ENCODE results near the gene TSPAN9.

GRCh38 chr12:2797579-2797992, 2.8 kb downstream of the FKBP4 start:
- RAMPAGE, long total RNA: no peak
- RRBS: no CpG with 5 or more reads among the region's 3 CpGs

DNA sequence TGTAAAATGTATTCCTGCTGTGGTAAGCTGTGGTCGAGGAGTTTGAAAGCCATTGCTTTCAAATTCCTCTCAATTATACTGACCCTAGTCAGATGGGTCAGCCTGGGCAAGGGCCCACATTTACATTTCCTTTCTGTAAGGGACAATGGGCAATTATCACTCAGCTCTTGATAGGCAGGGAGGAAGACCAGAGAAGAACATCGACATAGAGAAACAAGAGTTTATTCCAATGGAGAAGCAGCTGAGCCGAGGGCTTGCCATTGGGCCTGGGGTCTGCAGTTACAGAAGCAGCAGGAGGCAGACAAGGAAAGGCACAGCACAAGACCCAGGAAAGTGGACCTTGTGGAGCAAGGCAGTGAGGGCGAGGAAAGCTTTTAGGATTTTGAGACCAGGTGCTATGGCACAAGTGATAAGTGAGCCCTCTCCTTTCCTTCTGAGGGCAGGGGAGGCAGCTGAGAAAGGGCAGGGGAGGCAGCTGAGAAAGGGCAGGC, 9.6 kb downstream of the NRIP2 start:
- RAMPAGE, long total RNA: no peak
- RRBS: no CpG with 5 or more reads among the region's 4 CpGs

- RAMPAGE, long total RNA: no peak
- RRBS: no CpG with 5 or more reads among the region's 6 CpGs
These were observed 8.1 kb upstream of the NRIP2 start for GRCh38 chr12:2842794-2843439.

GRCh38 chr12:2858867-2859553, 2.2 kb upstream of the TEX52 start:
- RAMPAGE, long total RNA: no peak
- RRBS: 99% methylated on average over 3 of the region's 16 CpGs

DNA sequence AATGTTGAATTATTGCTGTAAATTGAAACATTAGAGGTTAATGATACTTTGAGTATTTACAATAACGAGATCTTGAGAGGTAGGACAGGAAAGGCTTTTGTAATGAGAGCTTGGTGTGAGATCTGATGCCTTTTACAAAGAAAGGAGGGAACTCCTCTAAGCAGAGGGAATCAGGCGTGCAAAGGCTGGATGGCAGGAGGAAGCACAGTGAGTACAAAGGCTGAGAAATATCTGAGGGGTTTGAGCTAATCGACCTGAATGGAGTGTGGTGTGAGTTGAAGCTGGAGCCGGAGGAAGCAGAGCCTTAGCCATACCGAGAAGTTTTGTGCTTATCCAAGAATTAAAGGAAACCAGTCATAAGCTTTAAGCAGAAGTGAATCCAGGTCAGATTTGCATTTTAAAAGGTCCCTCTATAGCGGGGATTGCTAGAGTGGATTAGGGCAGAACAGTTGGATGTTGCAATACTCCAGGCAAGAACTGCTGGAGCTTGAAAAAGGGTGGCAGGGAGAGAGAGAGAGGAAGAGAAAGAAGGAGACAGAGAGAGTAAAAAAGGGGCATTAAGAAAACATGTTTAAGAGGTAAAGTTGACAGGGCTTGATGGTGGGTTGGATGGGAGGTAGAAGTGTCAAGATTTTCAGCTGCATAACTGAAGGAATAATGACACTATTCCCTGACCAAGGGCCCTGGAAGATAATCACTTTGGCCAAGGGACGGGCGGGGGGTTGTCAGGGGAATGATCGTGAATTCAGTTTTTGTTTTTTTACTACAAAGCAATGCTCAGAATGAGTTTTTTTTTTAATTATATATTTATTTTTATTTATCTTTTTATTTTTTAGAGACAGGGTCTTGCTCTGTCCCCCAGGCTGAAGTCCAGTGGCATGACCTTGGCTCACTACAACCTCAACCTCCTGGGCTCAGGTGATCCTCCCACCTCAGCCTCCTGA, 1.4 kb downstream of the RHNO1 start:
- RAMPAGE, long total RNA: no peak
- RRBS: no CpG with 5 or more reads among the region's 9 CpGs

- RAMPAGE, long total RNA: no peak
- RRBS: no CpG with 5 or more reads among the region's 24 CpGs
These were observed 1.3 kb downstream of the TEAD4 start for GRCh38 chr12:2960333-2961131.

DNA sequence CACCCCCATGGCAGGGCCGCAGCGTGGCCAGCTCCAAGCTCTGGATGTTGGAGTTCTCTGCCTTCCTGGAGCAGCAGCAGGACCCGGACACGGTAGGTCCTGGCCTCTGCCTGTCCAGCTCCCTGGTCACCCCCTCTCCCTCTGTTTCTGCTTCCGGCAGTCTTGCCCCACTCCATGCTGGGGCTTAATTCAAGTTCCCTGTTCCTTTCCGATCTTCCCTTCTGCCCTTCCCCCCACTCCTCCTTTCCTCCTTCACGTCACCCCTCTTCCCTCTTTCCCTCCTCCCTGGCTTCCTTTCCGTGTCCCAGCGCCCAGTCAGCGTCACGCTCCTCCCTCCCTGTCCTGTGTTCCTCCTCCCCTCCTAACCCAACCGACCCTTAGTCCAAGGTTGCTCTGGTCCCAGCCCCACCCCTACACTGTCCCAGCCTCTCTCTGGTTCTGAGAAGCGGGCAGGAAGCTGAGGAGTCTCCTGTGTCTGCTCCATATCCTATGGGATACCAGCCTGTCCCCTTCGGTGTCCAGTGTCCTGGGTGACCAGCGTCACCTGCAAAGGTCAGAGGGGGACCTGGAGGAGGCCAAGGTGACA, 56.4 kb upstream of the TSPAN9 start:
- RAMPAGE, long total RNA: no peak
- RRBS: 92% methylated on average over 5 of the region's 15 CpGs

DNA sequence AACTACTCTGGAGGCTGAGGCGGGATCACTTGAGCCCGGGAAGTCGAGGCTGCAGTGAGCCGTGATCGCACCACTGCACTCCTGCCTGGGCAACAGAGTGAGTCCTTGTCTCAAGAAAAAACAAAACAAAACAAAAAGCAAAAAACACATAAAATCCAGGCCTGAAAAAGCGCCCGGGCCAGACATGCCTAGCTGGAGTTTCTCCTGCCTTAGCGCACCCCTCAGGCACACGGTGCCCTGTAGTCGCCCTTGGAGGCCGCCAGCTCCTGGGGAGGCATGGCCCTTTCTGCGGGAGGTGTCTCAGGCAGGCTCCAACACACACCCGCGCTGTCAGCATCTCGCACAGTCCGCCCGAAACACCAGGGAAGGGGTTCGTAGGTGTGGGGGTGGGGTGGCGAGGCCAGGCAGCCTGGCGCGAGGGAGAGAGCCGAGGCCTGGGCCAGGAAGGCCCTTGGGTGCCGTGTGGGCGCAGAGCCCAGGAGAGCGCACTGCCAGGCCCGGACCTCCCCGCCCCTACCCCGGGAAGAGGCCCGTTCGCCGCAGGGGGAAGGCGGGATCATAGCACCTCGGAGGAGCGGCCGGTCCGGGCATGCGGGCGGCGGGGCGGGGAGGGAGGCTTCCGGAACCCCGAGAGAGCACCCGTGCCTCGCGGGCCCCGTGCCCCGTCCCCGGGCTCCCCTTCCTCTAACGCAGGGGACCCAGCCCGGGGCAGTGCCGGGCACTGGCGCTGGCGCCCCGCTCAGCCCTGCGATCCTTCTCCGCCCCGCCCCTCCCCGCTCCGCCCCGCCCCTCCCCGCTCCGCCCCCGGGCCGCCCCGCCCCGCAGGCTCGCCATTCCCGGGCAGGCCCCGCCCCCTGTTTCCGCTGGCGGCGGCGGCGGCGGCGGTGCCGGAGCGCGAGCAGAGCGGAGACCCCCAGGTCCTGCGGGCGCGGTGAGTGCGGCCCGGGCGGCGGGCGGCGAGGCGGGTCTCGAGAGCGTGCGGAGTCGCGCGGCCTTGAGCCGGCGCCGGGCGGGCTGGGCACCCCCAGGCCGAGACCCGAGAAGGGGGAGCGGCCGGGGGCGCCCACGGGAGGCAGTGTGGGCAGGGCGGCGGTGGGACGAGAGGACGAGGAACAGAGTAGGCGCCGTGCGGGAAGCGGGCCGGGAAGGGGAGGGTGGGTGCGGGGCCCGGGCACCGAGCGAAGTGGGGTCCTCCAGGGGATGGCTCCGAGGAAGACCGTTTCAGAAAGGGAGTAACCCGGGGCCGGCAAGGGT, at the start of gene TSPAN9:
Gene TSPAN9 (plus strand): TSS at position 857 of the 1,254 bp plus-strand sequence.
- RAMPAGE, long total RNA: no peak
- RRBS: 1% methylated on average over 82 of the region's 123 CpGs

DNA sequence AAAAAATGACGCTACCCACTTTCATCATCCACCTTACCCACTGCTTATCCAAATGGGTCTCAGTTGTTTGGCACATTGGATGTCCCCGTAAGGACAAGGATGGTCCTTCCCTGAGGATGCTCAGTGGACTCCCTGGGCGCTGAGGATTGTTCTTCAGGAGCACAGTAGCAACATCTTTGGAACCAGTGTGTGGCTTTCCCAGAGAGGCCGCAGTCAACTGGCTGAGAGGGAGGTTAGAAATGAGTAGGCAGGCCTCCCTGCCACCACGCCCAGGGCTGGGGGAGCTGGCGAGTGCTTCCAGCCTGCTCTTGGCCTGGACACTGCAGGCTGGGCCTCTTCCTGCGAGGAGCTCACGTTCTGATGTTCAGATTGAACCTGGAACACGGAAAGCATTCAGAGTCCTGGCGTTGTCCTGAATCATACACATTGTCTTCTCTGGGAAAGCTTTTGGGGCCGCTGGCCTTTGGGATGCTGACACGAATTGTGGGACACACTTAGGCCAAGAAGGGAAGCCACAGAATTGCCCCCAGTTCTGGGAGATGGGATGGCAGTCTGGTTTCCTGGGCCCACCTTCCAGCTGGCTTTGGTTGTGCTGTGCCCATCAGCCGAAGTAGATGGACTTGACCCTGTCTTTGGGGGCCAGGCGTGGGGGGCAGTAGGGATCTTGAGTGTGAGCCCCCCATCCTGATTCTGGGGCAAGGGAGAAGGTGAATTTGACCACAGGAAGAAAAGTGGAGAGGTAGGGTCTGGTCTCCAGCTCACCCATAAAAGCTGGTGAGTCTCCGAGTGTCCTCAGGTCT, 15.7 kb downstream of the TSPAN9 start:
- RAMPAGE, long total RNA: no peak
- RRBS: no CpG with 5 or more reads among the region's 15 CpGs

DNA sequence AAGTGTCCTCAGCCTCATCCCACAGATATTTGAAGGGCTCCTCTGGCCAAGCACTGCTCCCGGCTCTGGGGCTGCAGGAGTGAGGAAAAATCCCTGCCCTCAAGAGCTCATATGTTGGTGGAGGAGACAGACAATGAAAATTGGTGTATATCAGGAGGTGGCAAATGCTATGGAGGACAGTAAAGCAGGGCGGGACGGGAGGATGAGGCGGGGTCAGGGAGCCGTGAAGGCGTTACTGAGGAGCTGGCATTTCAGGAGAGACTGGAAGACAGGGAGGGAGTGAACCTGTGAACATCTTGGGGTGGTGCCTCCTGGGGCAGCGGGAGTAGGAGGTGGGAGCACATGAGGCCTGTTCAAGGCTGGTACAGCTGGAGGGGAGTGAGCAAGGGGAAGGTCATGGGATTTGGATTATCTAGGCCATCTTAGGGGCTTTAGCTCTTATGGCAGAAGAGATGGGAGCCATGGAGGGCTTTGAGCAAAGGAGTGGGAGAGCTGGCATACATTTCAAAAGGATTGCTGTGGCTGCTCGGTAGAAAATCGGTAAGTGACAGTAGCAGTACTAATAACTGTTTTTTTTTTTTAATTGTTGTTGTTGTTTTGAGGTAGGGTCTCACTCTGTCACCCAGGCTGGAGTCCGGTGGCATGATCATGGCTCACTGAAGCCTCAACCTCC, 26.7 kb downstream of the TSPAN9 start:
- RAMPAGE, long total RNA: no peak
- RRBS: no CpG with 5 or more reads among the region's 10 CpGs

DNA sequence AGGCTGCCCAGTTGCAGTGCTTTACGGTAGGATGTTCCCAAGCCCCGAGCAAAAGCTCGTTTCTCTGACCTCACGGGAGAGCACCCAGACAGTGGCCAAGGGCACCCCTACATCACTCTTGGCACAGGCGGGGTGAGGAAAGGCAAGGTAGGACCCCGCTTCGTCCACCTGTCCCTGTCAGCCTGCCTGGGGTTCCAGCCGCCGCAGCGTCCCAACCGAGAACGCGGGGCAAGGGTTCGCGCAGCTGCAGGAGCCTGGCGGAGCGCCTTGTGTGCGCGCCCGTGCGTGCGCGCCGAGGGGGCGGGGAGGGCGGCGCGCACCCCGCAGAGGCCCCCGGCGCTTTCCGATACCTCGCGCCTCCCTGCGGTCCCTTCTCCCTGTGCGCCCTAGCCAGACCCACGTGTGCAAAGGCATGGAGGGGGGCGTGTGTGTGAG, 122.3 kb downstream of the TSPAN9 start:
- RAMPAGE, long total RNA: no peak
- RRBS: no CpG with 5 or more reads among the region's 38 CpGs

DNA sequence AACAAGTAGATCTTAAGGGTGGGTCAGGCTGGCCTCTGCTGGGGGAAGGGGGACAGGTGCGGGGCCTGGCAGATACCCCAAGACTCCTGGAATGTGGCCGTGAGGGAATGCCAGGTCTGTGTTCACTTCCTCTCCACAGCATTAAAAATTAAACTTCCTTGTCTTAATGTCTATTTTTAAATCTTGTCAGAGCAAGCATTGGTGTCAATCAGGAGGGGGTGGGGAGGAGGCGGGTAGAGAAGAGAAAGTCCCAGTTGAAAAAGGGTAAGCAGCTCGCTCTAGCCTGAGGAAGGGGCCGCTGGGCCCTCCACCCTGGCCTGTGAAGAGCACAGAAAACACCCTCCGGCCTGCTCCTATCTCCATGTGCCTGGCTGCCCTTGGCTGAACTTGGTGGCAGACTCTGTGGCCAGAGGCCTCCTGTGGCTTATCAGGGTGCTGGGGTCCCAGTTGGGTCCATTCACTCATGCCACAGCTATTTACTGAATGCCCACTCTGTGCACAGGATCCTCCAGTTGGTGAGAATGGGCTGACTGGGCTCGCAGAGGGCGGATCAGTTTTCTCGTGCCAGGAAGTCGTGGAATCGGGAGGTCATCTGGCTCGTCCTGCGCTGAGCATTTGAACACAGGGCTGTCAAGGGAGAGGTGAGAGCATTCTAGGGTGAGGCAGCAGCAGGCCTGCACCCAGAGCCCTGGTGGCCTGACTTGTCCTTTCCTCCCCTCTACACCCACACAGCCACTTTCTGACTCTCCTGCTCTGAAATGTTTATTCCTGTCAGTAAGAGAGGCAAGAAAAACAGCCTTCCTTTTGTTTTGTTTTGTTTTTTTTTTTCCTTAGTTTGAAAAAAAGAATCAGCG, 128.8 kb downstream of the TSPAN9 start:
- RAMPAGE, long total RNA: no peak
- RRBS: no CpG with 5 or more reads among the region's 14 CpGs

- RAMPAGE, long total RNA: no peak
- RRBS: no CpG with 5 or more reads among the region's 11 CpGs
These were observed 165.1 kb downstream of the TSPAN9 start for GRCh38 chr12:3242143-3242894.

DNA sequence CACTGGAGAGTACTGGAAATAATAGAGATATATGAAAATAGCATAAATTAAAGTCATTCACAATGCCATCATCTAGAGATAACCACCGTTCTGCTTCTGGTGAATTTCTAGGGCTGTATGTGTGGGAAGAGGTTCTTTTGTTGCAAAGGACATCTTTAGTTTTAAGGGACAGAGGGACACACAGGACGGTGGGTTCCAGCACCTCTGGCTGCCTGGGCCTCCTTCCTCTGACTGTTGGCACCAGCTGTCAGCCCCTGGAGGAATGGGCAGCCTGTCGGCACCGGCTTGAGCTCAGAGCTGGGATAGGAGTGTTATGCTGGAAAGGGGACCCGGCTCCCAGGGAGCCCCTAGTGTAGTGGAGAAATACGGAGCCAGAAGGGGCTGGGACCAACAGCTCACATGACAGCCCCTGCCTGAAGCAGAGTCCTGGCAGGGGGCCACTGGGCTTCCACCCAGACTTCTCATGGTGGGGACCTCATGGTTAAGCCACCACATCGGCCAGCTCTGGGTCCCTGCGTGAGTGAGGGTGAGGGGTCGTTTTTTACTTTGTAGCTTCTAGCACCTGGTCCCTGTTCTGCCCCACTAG, 174.4 kb downstream of the TSPAN9 start:
- RAMPAGE, long total RNA: no peak
- RRBS: no CpG with 5 or more reads among the region's 9 CpGs

- RAMPAGE, long total RNA: no peak
- RRBS: 50% methylated on average over 6 of the region's 20 CpGs
These were observed 175.1 kb downstream of the TSPAN9 start for GRCh38 chr12:3252188-3252851.

DNA sequence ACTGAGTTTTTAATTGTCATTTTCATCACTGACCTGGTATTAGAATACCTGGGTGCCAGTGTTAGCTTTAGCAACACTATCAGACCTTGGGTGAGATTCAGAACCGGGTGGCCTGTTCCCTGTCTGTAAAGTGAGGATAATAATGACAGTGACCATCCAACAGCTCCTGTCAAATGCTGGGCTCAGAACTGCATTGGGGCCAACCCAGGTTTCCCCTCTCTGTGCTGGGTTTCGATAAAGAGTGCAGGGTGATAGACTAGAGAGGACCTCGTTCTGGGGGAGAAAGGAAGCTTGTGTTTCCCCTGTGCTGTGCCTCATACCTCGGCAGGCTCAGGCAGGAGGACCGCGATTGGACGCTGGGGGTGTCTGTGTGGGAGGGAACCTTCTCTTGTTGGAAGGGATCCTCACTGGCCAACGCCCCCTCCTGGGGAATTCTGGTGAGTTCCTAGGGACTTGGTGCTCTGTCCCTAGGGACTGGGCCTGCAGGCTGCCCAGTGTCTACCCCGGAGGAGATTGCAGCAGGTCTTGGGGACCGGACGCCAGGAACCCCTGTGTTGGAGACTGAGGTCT, 157.5 kb upstream of the PRMT8 start:
- RAMPAGE, long total RNA: no peak
- RRBS: no CpG with 5 or more reads among the region's 11 CpGs

- RAMPAGE, long total RNA: no peak
- RRBS: no CpG with 5 or more reads among the region's 12 CpGs
These were observed 154.5 kb upstream of the PRMT8 start for GRCh38 chr12:3336436-3337039.

DNA sequence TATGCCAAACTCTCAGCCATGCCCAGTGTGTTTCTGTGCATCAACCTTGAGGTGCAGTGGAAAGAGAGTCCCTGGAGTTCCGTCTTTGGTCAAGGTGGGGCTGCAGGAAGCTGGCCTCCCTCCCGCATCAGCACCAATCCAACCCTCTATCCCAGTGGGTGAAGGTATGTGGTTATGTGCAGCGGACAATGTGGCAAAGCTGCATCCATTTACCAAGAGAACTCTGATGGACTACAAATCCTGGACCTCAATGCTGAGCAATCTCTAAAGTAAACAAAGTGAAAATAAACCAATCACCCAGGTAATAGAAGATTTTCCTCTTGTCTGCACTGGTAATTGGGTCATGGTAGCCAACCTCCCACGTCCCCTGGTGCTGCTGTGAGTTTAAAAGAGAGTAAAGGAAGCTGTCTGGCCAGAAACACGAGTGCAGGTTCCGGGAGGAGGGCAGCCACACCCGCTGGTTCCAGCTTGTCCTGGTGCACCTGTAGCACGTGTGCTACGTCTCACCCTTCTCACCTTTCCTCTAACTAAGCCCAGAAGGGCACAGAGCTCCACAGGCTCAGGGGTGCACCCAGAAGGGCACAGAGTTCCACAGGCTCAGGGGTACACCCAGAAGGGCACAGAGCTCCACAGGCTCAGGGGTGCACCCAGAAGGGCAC, 5.5 kb downstream of the CRACR2A start:
- RAMPAGE, long total RNA: no peak
- RRBS: no CpG with 5 or more reads among the region's 9 CpGs

DNA sequence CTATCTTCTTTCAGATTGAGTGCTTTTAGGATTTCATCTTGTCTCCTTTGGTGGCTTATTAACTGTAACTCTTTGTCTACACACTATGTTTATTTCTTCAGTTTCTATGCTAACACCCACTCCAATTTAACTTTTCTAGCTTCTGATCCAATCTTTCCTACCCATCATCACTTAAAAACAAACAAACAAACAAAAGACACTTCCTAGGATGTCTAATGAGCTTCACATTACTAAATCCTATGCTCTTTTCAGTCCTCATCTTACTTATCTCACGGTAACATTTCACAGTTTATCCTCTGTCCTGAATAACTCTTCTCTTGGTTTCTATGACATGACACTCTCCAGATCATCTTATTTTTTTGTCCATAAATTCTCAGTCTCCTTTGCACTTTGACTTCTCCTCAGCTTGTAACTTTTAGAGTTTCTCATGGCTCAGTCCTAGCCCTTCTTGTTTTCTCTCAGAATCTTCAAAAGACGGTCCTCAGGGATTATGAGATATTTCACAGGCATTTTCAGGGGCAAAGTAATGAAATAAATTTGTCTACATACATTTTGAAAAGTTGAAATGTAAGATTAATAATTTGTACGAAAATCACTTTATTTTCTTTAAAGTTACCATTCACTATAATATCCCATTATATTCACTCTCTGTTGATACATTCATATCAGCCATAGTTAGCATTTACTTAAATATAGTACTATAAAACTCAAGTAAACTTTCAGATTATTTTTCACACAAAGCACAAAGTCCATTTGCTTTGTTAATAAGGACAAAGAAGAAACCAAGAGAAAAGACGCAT, 7.1 kb downstream of the PARP11 start:
- RAMPAGE, long total RNA: no peak
- RRBS: no CpG with 5 or more reads among the region's 4 CpGs

DNA sequence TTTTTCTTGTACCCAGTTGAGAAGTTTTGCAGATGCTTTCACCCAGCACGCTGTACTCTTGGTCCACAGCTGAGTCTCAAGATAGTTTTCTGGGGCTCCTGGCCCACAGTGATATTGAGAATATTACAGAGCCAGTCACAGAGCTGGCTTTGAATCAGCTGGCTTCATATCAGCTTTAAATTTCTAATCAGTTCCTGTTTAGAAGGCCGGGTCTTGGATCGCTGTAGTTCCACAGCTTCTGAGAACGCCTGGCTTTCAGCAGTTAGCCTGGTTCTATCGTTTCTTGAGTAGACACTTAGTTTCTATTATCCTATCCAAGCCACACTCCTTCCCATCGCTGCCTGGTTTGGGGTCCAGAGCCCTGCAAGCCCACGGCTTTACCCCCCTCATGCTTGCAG, 32.5 kb upstream of the PARP11 start:
- RAMPAGE, long total RNA: no peak
- RRBS: no CpG with 5 or more reads among the region's 7 CpGs

Measured in hepatocyte (in vitro differentiated cells and primary cell).